Liver (tissue), 9 donors: Measurements from ENCODE around the genes LETMD1 and CSRNP2.

DNA sequence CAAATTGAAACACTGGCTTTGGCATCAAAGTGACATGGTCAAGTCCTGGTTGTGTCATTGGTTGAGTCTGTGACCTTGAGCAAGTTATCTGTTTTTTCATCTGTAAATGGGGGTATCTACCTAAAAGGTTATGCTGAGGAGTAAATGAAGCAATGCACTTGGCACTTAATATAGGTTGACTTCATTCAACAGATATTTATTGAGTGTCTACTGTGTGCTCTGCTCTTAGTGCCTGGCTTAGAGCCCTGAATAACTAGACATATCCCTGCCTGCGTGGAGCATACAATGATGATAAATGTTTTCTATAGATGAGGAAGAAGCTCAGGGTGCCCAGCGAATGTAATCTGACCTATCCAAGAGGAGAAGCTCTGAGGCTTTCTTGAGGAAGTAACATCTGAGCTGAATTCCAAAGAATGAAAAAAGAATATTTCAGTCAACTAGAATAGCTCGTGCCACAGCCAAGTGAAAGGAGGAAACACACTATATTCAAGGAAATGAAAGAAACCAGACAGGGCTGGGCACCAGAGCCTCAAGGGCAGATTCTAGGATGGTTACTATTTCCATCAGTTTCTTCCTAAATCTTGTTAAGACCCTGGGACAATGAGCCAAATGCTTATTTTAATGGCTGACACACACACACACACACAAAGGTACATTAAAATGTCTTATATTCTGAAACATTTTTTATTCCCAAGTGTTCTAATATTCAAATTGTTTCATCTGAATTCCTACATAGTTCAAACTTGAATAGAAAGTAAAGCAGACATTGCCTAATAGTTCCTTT, 9.7 kb downstream of the METTL7A start:
- PRO-cap, 5 experiments = no peak in any of the 5 experiments
- RAMPAGE, long total RNA, 2 experiments = no peak in any of the 2 experiments
- RRBS = no CpG with 5 or more reads among the region's 3 CpGs

DNA sequence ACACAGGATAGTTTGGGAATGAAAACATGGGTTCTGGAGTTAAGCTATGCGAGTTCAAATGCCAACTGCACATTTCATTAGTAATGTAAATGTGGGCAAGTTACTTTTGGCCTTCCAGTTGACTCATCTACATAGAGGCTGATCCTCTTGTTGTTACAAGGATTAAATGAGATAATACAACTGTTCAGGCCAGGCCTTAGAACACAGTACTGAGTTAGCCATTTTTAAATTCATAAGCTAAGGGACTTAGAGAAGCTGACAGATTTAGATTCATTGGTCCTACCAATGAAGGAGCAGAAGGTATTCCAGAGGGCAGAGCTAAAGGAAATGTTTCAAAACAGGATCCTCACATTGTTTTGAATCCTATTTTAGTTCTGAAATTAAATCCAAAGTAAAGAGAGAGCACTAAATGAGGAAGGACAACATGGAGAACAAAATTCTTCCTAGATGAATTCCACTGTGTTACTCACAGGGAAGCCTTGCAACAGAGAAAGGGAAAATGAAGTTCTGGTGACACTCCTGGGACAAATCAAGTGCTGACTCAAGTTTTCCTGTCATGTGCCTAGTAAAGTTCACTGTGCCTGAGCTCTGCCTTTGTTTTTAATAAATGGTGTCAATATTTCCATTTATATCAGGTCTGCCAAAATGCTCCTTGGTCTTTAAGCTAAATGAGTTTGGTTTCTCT, 32.7 kb downstream of the HIGD1C start:
- PRO-cap, 5 experiments = no peak in any of the 5 experiments
- RAMPAGE, long total RNA, 2 experiments = no peak in any of the 2 experiments
- RRBS = no CpG with 5 or more reads among the region's 1 CpG

GRCh38 chr12:51005112-51006167, 20.7 kb downstream of the SLC11A2 start:
- PRO-cap, 5 experiments = no peak in any of the 5 experiments
- RAMPAGE, long total RNA, 2 experiments = no peak in any of the 2 experiments
- RRBS = no CpG with 5 or more reads among the region's 9 CpGs

- PRO-cap, 5 experiments = no peak in any of the 5 experiments
- RAMPAGE, long total RNA, 2 experiments = no peak in any of the 2 experiments
- RRBS = no CpG with 5 or more reads among the region's 2 CpGs
Measured at GRCh38 chr12:51020398-51020894, 5.7 kb downstream of the SLC11A2 start.

- PRO-cap, 5 experiments = peak in 5 of 5 experiments; most common plus-strand start chr12:51047965 (in 2); most common minus-strand start chr12:51047859 (in 5)
- RAMPAGE, long total RNA, 2 experiments = start-site peak on the plus strand in 1 of 2 experiments, at chr12:51048326-51048351 at its widest, 1,203 reads per replicate
- RRBS = 67% methylated on average over 2 of the region's 49 CpGs
Measured at GRCh38 chr12:51047579-51048481, at the start of gene LETMD1. Gene LETMD1, plus strand, starts transcription at chr12:51048327.

GRCh38 chr12:51083503-51084029, at the start of gene CSRNP2:
Gene CSRNP2, minus strand, starts transcription at chr12:51083596.
- PRO-cap, 5 experiments = peak in 5 of 5 experiments; most common plus-strand start chr12:51083708 (in 1); most common minus-strand start chr12:51083596 (in 5)
- RAMPAGE, long total RNA, 2 experiments = no peak in any of the 2 experiments
- RRBS = 0% methylated on average over 1 of the region's 35 CpGs

DNA sequence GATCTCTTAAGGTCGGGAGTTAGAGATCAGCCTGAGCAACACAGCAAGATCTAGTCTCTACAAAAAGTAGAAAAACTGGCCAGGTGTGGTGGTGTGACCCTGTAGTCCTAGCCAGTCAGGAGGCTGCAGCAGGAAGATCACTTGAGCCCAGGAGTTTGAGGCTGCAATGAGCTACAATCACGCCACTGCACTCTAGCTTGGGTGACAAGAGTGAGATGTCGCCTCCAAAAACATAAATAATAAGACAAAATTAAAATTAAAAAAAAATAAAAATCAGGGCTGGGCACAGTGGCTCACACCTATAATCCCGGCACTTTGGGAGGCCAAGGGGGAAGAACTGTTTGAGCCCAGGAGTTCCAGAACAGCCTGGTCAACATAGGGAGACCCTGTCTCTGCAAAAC, 5.1 kb downstream of the TFCP2 start:
- PRO-cap, 5 experiments = no peak in any of the 5 experiments
- RAMPAGE, long total RNA, 2 experiments = no peak in any of the 2 experiments
- RRBS = no CpG with 5 or more reads among the region's 4 CpGs

- PRO-cap, 5 experiments = no peak in any of the 5 experiments
- RAMPAGE, long total RNA, 2 experiments = no peak in any of the 2 experiments
- RRBS = no CpG with 5 or more reads among the region's 12 CpGs
Measured at GRCh38 chr12:51240523-51241768, 2.3 kb downstream of the DAZAP2 start.

DNA sequence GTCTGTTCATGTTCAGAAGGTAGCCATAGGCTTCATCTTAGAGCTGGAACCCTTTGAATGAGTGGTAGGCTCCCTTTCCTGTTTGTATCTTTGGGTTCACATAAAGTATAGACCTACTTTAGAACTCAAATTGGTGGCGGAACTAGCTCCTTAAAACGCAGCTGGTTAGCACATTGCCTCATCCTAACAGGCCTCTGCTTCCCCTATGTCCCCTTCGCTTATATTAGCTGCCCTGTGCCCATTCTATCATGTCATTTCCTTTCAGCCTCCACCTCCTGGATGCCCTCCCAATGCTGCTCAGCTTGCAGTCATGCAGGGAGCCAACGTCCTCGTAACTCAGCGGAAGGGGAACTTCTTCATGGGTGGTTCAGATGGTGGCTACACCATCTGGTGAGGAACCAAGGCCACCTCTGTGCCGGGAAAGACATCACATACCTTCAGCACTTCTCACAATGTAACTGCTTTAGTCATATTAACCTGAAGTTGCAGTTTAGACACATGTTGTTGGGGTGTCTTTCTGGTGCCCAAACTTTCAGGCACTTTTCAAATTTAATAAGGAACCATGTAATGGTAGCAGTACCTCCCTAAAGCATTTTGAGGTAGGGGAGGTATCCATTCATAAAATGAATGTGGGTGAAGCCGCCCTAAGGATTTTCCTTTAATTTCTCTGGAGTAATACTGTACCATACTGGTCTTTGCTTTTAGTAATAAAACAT, 3.6 kb downstream of the DAZAP2 start:
- PRO-cap, 5 experiments = peak in 2 of 5 experiments; most common minus-strand start position 196 of the sequence (in 2)
- RAMPAGE, long total RNA, 2 experiments = no peak in any of the 2 experiments
- RRBS = no CpG with 5 or more reads among the region's 8 CpGs

- PRO-cap, 5 experiments = no peak in any of the 5 experiments
- RAMPAGE, long total RNA, 2 experiments = no peak in any of the 2 experiments
- RRBS = no CpG with 5 or more reads among the region's 11 CpGs
Measured at GRCh38 chr12:51245587-51246231, 7.1 kb downstream of the DAZAP2 start.

GRCh38 chr12:51821536-51822155, 6.9 kb upstream of the TMDD1 start:
- PRO-cap, 5 experiments = no peak in any of the 5 experiments
- RAMPAGE, long total RNA, 2 experiments = no peak in any of the 2 experiments
- RRBS = 53% methylated on average over 44 of the region's 80 CpGs

- PRO-cap, 5 experiments = no peak in any of the 5 experiments
- RAMPAGE, long total RNA, 2 experiments = no peak in any of the 2 experiments
- RRBS = 20% methylated on average over 20 of the region's 90 CpGs
Measured at GRCh38 chr12:51868618-51870030, 18.8 kb upstream of the ANKRD33 start.

- PRO-cap, 5 experiments = peak in 4 of 5 experiments; most common plus-strand start chr12:51886274 (in 2); most common minus-strand start chr12:51886018 (in 1)
- RAMPAGE, long total RNA, 2 experiments = no peak in any of the 2 experiments
- RRBS = no CpG with 5 or more reads among the region's 8 CpGs
Measured at GRCh38 chr12:51885837-51886554, 1.9 kb upstream of the ANKRD33 start.

- PRO-cap, 5 experiments = no peak in any of the 5 experiments
- RAMPAGE, long total RNA, 2 experiments = no peak in any of the 2 experiments
- RRBS = no CpG with 5 or more reads among the region's 1 CpG
Measured at GRCh38 chr12:51954449-51954704, 2.9 kb downstream of the ACVR1B start.

- PRO-cap, 5 experiments = no peak in any of the 5 experiments
- RAMPAGE, long total RNA, 2 experiments = no peak in any of the 2 experiments
- RRBS = no CpG with 5 or more reads among the region's 1 CpG
Measured at GRCh38 chr12:51961839-51962200, 10.3 kb downstream of the ACVR1B start.

- PRO-cap, 5 experiments = peak in 3 of 5 experiments; most common plus-strand start chr12:51973153 (in 1); most common minus-strand start chr12:51973030 (in 2)
- RAMPAGE, long total RNA, 2 experiments = no peak in any of the 2 experiments
- RRBS = no CpG with 5 or more reads among the region's 10 CpGs
Measured at GRCh38 chr12:51972834-51973540, 21.5 kb downstream of the ACVR1B start.

- PRO-cap, 5 experiments = no peak in any of the 5 experiments
- RAMPAGE, long total RNA, 2 experiments = no peak in any of the 2 experiments
- RRBS = no CpG with 5 or more reads among the region's 10 CpGs
Measured at GRCh38 chr12:51979333-51980156, 27.2 kb upstream of the TAMALIN start.

DNA sequence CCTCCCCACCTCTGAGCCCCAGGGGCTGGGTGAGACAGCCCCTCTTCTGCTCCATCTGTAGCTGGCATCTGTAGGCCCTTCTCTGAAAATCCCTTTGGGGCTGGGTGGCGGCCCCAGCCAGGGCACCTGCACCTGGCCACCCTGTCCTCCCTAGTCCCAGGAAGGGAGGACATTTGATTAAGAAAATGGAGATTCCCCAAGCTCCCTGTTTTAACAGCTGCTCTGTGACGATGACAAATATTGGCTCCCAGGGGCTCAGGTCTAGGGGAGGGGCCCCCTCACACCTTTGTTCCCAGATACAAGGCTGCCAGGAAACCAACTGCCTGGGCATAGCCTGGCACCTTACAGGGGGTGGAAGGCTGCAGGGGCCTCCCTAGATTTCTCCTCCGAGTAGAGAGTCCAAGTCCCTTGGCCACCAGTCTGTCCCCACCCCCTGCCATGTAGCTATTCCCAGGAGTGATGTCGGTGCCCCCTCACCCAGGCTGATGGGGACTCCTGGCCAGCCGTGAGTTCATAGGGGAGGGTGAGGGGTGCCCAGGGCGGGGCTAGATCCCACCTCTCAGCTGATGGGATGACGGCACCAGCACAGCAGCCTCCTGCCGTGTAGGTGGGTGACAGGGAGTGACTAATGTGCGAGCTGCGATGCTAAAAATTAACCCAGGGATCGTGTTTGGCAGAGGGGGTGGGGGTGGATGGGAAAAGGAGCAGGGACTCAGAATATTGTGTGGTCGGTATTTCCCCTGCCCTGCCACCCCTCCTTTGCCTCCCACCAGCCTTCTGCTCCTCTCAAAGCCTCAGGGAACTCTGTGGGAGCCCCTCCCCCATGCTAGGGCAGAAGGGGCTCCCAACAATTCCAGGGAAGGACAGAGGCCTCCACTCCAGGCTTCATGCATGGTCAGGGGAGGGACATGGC, 12.2 kb downstream of the TAMALIN start:
- PRO-cap, 5 experiments = no peak in any of the 5 experiments
- RAMPAGE, long total RNA, 2 experiments = no peak in any of the 2 experiments
- RRBS = no CpG with 5 or more reads among the region's 12 CpGs

GRCh38 chr12:52022706-52022997, 15.9 kb downstream of the TAMALIN start:
- PRO-cap, 5 experiments = peak in 1 of 5 experiments; most common minus-strand start chr12:52022918 (in 1)
- RAMPAGE, long total RNA, 2 experiments = no peak in any of the 2 experiments
- RRBS = no CpG with 5 or more reads among the region's 7 CpGs

GRCh38 chr12:52053487-52053777, 2.2 kb downstream of the NR4A1 start:
- PRO-cap, 5 experiments = no peak in any of the 5 experiments
- RAMPAGE, long total RNA, 2 experiments = no peak in any of the 2 experiments
- RRBS = no CpG with 5 or more reads among the region's 2 CpGs